Retinal pigment epithelial cell (primary cell): ENCODE results near the genes CRYGC, PTH2R, UNC80 and IKZF2.

GRCh38 chr2:208129625-208130291 lies at the start of gene CRYGC:
CRYGC (minus strand) TSS chr2:208129828.
- RRBS = no CpG with 5 or more reads among the region's 12 CpGs

GRCh38 chr2:208312764-208313159 lies 46.7 kb downstream of the PIKFYVE start:
- RRBS = no CpG with 5 or more reads among the region's 3 CpGs

GRCh38 chr2:208406439-208407214 lies at the start of gene PTH2R:
PTH2R (plus strand) TSS chr2:208406792.
- RRBS = 2% methylated on average over 38 of the region's 72 CpGs

- RRBS = no CpG with 5 or more reads among the region's 10 CpGs
Observed at GRCh38 chr2:209694597-209695253, 76.9 kb upstream of the UNC80 start.

DNA sequence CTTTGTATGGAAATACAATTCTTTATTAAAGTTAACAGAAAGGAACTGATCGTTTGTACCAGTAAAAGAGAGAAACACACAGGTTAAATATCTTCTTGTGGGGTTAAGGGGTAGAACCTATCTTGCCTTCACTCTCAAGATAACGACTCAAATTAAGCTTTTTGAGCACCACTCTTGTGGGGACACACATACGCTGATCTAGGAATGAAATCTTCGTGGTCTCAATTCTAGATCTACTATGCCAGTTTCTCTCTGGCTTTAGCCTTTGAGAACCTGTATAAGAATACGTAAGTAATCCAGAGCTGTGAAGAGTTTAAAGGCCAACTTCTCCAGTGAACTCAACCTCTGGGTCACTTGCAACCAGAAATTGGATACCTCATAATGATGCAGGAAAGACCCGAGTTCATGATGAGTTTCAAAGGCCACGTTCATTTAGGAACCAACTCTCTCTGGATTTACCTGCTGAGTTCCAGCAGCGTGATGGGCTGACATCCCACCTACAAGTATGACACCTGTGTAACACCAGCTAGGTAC lies 38.7 kb upstream of the UNC80 start:
- RRBS = no CpG with 5 or more reads among the region's 8 CpGs

- RRBS = under 1% methylated on average over 11 of the region's 75 CpGs
Observed at GRCh38 chr2:209771269-209772352, at the start of gene UNC80. UNC80 (plus strand) TSS chr2:209771832.

DNA sequence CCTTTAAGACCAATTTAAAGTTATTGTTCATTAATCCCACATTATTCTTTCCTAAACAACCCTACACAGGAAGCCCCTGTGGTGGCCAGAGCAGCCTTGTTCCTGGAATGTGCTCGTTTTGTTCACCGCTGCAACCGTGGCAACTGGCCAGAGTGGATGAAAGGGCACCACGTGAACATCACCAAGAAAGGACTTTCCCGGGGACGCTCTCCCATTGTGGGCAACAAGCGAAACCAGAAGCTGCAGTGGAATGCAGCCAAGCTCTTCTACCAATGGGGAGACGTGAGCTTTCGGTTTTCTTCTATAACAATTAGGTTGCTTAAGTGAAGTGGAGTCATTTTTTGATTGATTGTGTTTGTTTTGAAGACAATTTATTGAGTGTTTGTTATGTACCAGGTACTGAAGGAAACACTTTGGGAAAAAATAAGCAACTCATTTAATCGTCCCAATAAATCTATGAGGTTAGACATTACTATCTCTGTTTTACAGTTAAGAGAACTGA lies 101.1 kb downstream of the UNC80 start:
- RRBS = no CpG with 5 or more reads among the region's 10 CpGs

DNA sequence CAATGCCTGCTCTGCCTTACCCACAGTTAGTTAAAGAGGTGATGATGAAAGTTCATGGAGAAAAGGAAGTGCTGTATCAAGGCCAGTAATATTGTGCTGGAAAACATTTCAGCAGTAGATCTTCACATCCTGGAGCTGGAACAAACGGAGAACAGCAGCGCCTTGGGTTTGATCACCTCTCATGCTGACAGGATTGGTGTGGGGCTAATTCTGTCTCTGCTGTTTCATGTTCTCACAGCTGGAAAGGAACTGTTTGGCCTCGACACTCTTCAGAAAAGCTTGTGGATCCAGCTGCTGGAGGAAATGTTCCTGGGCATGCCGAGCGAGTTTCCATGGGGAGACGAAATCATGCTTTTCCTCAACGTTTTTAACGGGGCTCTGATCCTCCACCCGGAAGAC lies 61.5 kb upstream of the RPE start:
- RRBS = no CpG with 5 or more reads among the region's 9 CpGs

DNA sequence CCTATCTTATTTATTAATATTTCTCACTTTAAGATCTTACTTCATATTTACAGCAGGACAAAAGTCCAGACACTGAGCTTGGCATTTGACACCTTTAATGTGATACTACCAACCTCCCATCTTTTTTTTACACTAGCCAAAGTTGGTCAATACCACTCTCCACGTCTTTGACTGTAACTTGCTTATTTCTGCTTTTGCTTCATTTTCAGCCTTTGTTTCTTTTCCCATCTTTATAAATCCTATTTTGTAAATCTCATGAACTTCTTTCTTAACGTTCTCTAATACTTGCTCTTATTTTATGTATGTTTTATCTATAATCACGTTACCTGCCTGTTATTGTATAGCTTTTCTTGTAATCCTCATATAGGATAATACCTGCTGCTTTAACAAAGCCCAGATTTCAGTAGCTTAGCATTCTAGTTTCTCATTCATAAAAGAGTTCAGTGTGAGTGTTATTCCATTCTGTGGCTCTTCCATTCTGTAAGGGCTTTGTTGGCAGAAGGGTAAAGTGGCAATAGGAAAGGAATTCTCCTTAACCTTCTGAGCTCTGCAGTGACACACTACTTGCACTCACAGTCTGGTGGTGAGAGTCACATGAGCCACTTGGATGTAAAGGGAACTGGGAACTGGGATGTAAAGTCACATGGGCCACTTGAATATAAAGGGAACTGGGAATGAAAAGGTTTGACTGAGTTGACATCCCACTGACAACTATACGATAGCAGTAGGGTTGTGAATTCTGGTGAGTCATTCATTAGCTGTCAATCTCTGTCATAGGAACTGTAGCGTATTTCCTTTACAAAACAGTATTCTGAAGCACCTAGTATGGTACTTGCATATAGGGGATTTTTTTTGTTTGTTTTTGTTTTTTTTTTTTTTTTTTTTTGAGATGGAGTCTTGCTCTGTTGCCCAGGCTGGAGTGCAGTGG lies 5.3 kb downstream of the RPE start:
- RRBS = no CpG with 5 or more reads among the region's 5 CpGs

GRCh38 chr2:210540062-210540408 lies 16.4 kb upstream of the CPS1 start:
- RRBS = no CpG with 5 or more reads among the region's 2 CpGs

GRCh38 chr2:210561100-210562039 lies 5.0 kb downstream of the CPS1 start:
- RRBS = no CpG with 5 or more reads among the region's 7 CpGs

DNA sequence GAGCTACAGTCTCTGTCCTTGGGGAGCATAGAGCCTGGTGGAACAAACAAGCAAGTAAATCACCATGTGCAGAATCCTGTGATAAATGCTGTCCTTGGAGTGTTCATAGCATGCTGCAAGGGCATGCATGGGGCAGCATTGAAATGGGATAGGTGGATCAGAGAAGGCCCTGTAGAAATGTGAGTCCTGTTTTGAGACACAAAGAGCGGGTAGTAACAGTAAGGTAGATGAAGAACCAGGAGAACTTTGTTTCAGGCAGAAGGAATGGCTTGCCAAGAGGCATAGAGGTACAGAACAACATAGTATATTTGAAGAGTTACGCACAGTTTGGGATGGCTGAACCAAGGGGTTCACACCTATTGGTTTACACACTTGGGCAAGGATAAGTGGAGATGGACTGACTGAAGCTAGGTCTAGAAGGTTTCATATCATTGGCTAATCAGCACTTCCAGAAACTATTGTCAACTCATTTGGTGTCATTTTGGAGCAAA lies 27.0 kb downstream of the CPS1 start:
- RRBS = no CpG with 5 or more reads among the region's 2 CpGs

GRCh38 chr2:211408105-211408993 lies 852.0 kb downstream of the CPS1 start:
- RRBS = no CpG with 5 or more reads among the region's 9 CpGs

DNA sequence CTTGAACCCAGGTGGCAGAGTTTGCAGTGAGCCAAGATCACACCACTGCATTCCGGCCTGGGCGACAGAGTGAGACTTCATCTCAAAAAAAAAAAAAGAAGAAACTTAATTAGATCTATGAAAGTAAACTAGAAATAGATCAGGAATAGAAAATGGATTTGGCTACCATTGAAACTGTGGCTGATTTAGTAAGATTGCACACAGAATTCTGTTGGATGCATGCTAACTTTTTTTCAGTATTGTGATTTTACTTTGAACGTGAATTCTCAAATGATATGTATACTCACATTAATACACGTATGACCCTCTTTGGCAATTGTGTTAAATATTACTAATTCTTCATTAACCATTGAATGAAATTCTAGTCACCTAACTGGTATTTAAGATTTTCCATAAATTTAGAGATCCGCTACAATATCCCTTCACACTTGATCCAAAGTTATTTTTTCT lies 394.6 kb downstream of the ERBB4 start:
- RRBS = no CpG with 5 or more reads among the region's 5 CpGs

- RRBS = no CpG with 5 or more reads among the region's 5 CpGs
Observed at GRCh38 chr2:213021989-213022696, 129.3 kb downstream of the IKZF2 start.

GRCh38 chr2:213098448-213099074 lies 52.9 kb downstream of the IKZF2 start:
- RRBS = no CpG with 5 or more reads among the region's 4 CpGs

GRCh38 chr2:213151459-213152402 lies at the start of gene IKZF2:
IKZF2 (minus strand) TSS chr2:213151612.
- RRBS = under 1% methylated on average over 44 of the region's 121 CpGs

DNA sequence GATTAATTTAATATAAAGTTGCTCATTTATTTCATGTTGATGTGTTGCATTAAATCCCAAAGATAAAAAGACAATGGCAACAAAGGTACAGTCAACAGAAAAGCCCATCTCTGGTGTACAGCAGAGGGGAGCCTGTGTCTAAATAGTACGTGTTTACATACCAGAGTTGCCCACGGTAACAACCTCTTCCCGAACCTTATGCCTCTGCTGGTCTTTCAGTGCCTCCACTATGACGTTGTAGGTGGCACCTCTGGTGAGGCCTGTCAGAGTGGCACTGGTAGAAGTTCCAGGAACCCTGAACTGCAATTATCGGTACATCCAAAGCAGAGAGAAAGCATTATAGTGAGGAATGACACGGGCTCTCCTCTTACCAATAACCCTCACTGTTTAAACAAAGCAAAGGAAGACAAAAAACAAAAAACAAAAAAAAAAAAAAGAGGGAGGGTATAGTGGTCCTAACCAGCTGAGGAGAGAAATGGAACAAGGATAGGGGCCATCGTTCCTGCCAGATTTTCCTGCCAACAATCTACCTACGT lies 58.3 kb downstream of the ATIC start:
- RRBS = no CpG with 5 or more reads among the region's 8 CpGs

GRCh38 chr2:215375187-215375576 lies 60.7 kb downstream of the FN1 start:
- RRBS = no CpG with 5 or more reads among the region's 10 CpGs

GRCh38 chr2:215383798-215384308 lies 52.0 kb downstream of the FN1 start:
- RRBS = no CpG with 5 or more reads among the region's 7 CpGs